Endothelial cell of umbilical vein (primary cell): ENCODE measurements around a stretch of chr7.

DNA sequence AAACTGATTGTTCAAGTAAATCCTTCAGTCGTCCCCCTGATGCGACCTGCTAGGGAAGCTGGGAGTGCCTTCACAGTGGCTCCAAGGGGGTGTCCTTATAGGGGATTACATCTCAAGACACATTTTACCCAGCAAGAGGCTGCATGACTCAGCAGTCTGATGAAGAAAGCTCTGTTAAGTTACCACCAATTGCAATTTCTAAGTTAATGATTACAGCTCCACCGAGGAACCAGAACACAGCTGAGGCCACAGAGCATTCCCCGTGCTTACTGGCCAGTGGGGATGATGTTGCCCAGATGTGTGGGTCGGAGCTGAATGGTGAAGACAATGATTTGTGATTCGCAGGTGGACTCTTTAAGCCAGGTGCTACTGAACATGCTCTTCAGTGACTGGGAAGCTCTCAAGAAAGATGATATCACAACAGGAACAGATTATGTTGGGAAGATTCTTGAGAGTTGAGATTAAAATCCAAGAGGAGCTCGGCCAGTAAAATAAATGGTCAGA lies 151.1 kb upstream of the KLF14 start:
- PRO-cap, result no peak
CAGE:
- cytosol, long polyA minus RNA, result no peak
- cytosol, long polyA plus RNA, result no peak
- long polyA plus RNA, result no peak
- nucleus, long polyA minus RNA, result no peak
- nucleus, long polyA plus RNA, result no peak

DNA sequence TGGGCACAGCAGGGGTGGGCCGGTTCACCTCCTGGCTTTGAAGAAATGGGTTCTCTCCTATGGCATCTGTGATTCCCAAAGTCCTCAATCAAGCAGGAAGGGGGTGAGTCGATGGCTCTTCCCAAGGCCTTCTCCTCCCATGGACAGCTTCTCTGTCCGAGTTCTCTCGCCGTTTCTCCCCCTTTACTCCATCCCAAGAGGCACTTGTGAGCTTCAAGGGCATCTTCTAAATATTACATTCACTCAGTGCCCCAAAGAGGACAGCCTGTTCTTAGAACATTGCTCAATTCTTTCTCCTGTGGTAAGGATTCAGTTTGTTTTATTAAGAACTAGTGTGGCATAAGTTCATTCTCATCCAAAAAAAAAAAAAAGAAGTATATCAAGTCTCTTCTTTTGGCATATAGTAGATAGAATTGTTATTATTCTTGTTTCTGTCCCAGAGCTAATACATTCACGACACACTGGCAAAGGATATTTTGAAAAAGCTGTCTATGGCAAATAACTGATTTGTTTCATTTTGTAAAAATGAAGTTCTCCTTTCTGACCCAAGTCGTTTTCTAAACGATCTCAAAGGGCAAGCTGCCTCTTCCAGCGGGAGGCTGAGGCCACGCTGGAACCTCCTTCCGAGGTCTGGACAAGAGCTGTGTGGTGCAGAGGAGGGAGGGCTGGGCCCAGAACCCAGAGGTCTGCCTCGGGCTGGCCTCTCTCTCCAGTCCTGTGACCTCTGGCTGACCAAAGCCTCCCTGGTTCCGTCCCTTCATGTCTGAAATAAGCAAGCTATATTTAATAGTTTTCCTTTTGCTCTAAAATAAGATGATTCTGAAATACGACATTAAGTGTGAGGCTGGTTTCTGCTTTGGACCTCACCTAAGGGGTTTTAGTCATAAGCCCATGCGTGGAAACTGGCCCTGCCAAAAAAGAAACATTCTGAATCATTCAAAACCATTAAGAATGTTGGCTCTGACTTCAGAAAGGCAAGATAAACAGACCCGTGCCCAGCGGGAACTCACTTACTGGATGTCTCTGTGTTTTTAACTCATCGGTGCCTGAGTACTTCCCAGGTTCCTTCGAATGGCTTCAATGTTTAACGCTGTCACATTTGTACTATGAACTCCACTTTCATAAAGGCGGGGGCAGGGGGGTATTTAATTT lies 157.0 kb upstream of the KLF14 start:
- PRO-cap, result no peak
CAGE:
- cytosol, long polyA minus RNA, result no peak
- cytosol, long polyA plus RNA, result no peak
- long polyA plus RNA, result no peak
- nucleus, long polyA minus RNA, result no peak
- nucleus, long polyA plus RNA, result no peak

DNA sequence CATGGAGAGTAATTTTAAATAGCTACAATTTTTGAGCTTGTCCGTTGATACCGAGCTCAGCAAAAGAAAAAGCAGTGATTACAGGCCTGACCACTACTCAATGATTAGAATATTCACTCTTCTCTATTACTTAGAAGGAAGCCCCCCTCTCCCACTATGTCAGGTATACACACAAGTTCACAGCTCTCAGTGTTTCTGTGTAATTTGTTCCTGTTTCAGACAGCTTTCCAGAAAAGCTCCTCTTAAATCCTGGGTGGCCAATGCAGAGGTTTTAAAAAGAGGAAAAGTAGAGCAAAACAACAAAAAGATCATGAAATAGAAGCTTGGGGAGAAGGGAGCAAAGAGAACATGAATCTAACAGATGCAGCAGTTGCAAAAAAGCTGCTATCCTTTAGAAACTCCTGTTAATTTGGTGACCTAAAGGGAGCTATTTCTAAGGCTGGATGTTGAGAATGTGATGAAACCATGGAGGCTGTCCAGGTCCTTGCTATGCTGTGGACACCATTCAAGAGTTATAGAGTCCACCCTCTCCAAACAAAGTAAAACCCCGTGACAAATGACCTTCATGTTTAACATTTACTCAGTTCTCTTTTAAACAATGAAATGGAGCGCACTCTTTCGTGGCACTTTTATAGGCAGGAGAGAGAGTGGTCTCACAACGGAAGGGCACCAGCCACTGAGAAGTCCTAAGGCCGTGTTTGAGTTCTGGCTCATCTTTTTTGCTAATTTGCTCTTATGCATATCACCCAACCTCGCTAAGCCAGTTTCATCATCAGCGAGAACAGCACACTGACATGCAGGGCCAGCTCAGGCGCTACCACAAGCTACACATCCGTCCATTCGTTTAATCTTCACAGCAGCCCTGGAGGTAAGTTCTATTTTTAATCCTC lies 181.5 kb upstream of the KLF14 start:
- PRO-cap, result no peak
CAGE:
- cytosol, long polyA minus RNA, result no peak
- cytosol, long polyA plus RNA, result no peak
- long polyA plus RNA, result no peak
- nucleus, long polyA minus RNA, result no peak
- nucleus, long polyA plus RNA, result no peak

GRCh38 chr7:130951363-130952256 lies 217.6 kb upstream of the KLF14 start:
- PRO-cap, result no peak
CAGE:
- cytosol, long polyA minus RNA, result no peak
- cytosol, long polyA plus RNA, result no peak
- long polyA plus RNA, result no peak
- nucleus, long polyA minus RNA, result no peak
- nucleus, long polyA plus RNA, result no peak

DNA sequence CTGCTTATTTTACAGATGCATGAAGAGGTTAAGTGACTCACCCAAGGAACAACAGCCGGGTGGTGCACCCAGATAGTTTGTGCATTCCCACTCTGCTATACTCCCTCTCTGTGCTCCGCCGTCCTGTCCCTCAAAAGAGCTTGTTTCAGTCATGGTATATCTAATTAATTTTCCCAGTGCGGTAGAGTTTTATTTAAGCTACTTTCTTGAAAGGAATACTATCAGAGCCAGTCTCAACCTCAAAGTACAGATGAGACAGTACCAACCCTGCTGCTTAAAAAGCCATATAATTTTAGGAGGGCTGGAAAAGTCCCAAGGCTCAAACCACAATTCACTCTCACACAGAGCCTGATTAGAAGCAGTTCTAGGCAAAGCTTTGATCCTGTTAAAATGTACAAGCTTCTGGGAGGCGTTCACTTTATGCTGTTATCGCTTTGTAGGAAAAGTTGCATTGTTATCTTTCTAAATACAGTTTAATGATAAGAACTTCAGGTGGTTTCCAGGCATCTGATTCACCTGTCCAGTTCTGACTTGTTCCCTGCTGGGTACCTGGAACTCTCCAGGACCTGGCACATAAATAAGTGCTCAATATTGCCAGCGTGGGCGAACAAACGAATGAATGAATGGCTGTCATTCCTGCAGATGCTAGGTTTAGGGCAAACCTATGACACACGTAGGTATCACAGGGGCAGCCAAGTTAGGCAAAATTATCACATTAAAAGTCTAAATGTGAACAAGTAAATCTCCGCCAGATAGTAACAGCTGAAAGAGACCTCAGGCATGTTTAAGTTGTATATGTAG lies 261.6 kb upstream of the KLF14 start:
- PRO-cap, result no peak
CAGE:
- cytosol, long polyA minus RNA, result no peak
- cytosol, long polyA plus RNA, result no peak
- long polyA plus RNA, result no peak
- nucleus, long polyA minus RNA, result no peak
- nucleus, long polyA plus RNA, result no peak

GRCh38 chr7:131015485-131016283 lies 281.7 kb upstream of the KLF14 start:
- PRO-cap, result no peak
CAGE:
- cytosol, long polyA minus RNA, result no peak
- cytosol, long polyA plus RNA, result no peak
- long polyA plus RNA, result no peak
- nucleus, long polyA minus RNA, result no peak
- nucleus, long polyA plus RNA, result no peak

- PRO-cap, result no peak
CAGE:
- cytosol, long polyA minus RNA, result no peak
- cytosol, long polyA plus RNA, result no peak
- long polyA plus RNA, result no peak
- nucleus, long polyA minus RNA, result no peak
- nucleus, long polyA plus RNA, result no peak
Measured at GRCh38 chr7:131023356-131023692, 289.3 kb upstream of the KLF14 start.

DNA sequence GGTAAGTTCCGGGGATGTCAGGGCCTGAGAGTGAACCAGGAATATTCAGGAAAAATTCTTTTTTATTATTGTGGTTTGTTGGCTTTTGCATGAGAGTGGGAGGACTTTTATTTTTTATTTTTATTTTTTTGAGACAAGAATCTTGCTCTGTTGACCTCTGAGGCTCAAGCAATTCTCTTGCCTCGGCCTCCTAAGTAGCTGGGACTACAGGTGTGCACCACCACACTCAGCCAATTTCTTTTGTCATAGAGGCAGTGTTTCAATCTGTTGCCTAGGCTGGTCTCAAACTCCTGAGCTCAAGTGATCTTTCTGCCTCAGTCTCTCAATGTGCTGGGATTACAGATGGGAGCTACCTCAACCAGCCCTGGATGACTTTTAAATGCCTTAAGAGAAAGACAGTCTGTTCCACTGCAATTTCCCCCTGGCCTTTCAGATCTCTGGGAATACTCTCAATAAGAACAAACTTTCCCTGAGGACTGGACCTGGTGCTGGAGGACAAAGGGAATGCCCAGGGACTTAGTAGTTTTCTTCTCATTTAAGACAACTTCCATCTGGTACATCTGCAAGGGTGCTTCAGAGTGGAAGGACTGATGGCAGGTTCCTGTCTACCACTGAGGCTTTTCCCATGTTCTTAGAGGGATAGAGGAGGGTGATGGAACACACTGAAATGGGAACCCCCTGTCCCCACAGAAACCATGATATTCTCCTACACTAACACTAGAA lies 296.1 kb upstream of the KLF14 start:
- PRO-cap, result no peak
CAGE:
- cytosol, long polyA minus RNA, result no peak
- cytosol, long polyA plus RNA, result no peak
- long polyA plus RNA, result no peak
- nucleus, long polyA minus RNA, result no peak
- nucleus, long polyA plus RNA, result no peak

GRCh38 chr7:131044861-131045104 lies 282.9 kb upstream of the MKLN1 start:
- PRO-cap, result no peak
CAGE:
- cytosol, long polyA minus RNA, result no peak
- cytosol, long polyA plus RNA, result no peak
- long polyA plus RNA, result no peak
- nucleus, long polyA minus RNA, result no peak
- nucleus, long polyA plus RNA, result no peak

GRCh38 chr7:131098165-131098618 lies 229.5 kb upstream of the MKLN1 start:
- PRO-cap, result no peak
CAGE:
- cytosol, long polyA minus RNA, result no peak
- cytosol, long polyA plus RNA, result no peak
- long polyA plus RNA, result no peak
- nucleus, long polyA minus RNA, result no peak
- nucleus, long polyA plus RNA, result no peak

DNA sequence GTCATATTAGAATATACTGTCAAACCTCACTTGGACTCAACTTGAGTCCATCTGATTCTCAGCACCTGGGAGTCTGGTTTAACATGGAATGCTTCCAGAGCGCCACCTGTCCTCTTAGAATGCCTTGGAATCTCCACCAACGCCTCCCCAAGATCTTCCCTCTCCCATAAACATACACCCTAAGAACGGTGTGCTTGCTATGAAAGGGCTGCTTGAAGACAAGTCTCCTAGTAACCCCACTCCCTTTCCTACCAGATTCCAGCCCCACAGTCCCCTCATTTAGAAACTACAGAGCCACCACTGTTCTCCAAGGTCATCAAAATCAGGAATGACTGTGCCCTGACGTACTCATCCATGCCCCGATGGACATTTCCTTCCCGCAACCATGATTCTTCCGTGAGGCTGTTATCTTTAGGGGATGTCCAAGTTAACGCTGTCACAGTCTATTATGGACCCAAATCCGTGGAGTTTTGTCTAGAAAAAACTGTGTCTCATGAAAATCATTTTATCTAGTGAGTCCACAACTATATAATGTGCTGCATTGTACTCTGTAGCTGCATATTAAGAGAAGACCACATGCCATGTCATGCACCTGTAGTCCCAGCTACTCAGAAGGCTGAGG lies 228.9 kb upstream of the MKLN1 start:
- PRO-cap, result no peak
CAGE:
- cytosol, long polyA minus RNA, result no peak
- cytosol, long polyA plus RNA, result no peak
- long polyA plus RNA, result no peak
- nucleus, long polyA minus RNA, result no peak
- nucleus, long polyA plus RNA, result no peak

DNA sequence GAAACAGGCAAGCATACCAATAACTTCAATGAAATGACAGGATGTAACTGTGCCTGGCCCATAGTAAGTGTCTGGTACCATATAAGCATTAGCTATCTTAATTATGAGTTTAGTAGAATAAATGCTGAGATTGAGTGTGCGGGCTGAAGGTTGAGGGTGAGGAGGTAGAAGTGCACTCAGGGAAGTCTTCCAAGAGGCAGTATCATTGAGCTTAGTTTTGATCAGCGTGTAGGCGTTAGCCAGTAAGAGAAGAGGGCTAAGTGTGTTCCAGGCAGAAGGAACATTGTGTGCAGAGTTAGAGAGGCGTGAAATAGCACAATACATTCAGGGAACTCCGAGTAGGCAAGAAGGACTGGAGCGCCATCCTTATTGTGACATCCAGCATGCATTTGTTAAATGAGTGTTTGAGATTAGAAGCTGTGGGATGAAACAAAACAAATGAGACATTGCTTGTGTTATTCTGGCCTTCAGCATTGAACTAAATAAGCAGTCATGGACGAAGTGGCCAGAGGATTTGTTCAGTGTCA lies 140.9 kb upstream of the MKLN1 start:
- PRO-cap, result no peak
CAGE:
- cytosol, long polyA minus RNA, result no peak
- cytosol, long polyA plus RNA, result no peak
- long polyA plus RNA, result no peak
- nucleus, long polyA minus RNA, result no peak
- nucleus, long polyA plus RNA, result no peak

DNA sequence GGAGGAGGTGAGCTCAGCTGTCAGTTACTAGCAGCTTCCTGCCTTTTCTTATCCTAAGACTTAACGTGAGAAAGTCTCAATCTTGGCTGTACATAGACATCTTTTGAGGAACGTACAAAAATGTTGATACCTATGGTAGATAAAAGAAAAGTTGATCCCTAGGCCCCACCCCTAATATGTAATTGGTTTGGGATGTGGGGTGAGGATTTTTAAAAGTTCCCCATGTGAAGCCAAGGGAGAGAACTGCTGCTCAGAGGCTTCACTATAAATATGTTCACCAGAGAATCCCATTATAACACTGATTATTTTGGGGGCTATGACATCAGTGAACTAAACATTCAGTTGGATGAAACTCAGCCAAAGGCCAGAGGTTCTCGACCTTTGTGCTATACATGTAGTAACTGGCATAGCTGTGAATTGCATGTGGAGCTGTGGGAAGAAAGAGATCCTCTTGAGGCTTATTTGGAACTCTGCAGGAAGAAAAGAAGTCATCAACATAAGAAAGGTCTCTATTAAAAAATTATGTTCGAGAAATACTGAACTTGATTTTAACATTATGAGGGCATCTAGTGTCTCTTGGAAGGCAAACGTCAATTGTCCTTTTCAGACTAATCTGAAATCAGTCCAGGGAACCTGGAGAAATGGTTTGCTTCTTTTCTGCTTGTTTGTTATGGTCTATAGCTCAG lies 26.6 kb upstream of the MKLN1 start:
- PRO-cap, result no peak
CAGE:
- cytosol, long polyA minus RNA, result no peak
- cytosol, long polyA plus RNA, result no peak
- long polyA plus RNA, result no peak
- nucleus, long polyA minus RNA, result no peak
- nucleus, long polyA plus RNA, result no peak

- PRO-cap, result no peak
CAGE:
- cytosol, long polyA minus RNA, result no peak
- cytosol, long polyA plus RNA, result no peak
- long polyA plus RNA, result no peak
- nucleus, long polyA minus RNA, result no peak
- nucleus, long polyA plus RNA, result no peak
Measured at GRCh38 chr7:131334536-131335339, 7.1 kb downstream of the MKLN1 start.

DNA sequence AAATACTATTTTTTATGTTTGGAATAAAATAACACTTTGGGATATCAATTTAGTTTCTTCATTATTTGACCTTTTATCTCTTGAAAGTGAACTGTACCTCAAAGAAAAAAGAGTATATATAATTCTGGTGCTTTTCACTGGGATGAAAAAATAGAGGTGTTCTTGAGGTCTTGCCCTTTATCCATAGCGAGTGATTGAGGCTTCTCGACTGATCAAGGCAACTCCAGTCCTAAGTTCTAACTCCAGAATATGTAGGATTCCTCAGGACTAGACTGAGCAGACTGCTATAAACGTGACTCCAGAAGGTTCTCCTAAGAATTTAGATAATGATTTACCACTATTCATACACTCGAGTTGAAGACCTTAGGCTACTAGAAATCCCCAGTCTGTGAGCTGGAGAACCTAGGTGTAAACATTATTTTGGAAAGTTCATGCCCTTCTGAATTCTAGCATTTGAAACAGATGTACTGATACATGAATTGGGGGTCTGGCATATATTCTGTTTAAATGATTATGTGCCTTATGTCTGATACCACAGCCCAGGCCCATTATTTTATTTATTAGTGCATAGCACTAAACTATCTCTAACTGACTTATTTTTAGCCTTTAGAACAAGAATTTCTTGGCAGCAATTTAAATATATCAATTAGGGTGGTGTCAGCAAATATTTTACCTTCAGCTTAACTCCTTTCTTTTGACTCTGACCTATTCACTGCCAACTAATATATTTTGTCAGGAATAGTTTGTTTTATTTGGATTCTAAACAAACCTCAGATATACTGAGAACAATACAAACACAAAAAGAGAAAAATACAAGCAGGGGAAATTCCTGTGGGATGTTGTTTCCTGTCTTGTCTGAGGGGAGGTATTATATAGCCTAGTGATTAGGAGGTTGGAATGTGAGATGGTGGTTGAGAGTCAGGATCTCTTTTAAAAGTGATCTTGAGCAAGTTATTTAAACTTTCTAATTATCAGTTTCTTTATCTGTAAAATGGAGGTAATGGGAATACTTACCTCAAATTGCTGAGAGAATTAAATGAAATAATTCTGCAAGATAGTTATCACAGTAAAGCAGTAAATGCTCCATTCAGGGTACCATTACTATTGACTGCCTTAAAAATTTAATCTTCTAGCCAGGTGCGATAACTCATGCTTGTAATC lies 75.8 kb downstream of the PODXL start:
- PRO-cap, result bidirectional peak, plus-strand start at position 900 of the sequence, minus-strand start at position 721 of the sequence
CAGE:
- cytosol, long polyA minus RNA, result no peak
- cytosol, long polyA plus RNA, result no peak
- long polyA plus RNA, result no peak
- nucleus, long polyA minus RNA, result no peak
- nucleus, long polyA plus RNA, result no peak

DNA sequence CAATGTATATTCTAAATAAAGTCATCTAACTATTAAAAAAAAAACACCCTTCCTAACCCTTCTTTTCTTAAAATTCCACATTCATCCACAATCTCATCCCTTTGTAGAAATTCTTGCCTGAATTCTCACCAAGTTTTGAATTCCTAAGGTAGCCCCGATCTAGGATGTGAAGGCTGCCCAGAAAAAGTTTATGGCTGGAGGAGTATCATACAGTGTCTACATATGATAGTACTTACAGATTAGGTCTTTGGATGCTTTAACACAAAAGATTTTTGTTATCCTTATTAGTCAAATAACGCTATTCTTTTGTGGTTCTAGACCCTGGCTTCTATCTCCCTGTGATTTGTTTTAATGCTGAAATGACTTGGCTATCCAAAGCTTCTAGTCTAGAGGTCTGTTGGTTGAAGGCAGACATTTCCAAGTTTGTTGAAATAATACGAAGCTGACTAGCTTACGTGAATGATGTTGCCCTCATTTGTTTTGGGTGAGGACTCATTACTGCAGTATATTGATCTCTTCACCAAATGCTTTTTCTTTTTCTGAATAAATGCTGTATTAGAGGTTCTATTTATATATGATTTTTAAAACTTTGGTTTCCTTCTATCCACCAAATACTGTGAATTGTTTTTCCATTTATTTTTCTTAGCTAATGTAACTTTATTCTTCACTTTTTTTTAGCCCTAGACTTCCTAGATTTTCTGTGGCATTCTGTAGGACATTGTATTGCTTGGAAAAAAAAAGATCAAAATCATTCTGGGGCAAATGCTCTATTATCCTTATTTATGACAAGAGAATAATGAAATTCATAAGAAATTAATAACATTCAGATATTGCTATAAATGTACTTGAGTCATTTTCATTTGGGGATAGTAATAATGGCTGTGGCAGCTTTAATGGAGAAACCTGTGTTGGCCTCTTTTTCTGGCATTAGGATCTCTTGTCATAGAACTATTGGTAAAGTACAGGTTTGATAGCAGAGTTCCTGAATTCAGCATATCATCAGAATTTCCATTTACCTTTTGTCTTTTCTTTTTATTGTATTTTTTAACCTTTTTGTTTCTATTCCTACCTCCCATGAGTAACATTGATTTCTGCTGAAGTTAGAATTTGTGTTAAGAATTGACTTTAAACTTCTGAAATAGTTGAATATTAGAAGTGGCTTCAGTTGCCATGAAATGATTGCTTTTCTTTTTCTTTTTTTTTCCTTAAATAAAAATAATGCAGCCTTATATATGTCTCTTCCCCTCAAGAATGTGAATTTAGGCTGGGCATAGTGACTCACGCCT lies 64.8 kb downstream of the PODXL start:
- PRO-cap, result no peak
CAGE:
- cytosol, long polyA minus RNA, result start-site peak on the plus strand centred at position 659 of the sequence, 199 bp wide, 10 reads; start-site peak on the plus strand centred at position 963 of the sequence, 155 bp wide, 17 reads
- cytosol, long polyA plus RNA, result no peak
- long polyA plus RNA, result no peak
- nucleus, long polyA minus RNA, result no peak
- nucleus, long polyA plus RNA, result no peak

DNA sequence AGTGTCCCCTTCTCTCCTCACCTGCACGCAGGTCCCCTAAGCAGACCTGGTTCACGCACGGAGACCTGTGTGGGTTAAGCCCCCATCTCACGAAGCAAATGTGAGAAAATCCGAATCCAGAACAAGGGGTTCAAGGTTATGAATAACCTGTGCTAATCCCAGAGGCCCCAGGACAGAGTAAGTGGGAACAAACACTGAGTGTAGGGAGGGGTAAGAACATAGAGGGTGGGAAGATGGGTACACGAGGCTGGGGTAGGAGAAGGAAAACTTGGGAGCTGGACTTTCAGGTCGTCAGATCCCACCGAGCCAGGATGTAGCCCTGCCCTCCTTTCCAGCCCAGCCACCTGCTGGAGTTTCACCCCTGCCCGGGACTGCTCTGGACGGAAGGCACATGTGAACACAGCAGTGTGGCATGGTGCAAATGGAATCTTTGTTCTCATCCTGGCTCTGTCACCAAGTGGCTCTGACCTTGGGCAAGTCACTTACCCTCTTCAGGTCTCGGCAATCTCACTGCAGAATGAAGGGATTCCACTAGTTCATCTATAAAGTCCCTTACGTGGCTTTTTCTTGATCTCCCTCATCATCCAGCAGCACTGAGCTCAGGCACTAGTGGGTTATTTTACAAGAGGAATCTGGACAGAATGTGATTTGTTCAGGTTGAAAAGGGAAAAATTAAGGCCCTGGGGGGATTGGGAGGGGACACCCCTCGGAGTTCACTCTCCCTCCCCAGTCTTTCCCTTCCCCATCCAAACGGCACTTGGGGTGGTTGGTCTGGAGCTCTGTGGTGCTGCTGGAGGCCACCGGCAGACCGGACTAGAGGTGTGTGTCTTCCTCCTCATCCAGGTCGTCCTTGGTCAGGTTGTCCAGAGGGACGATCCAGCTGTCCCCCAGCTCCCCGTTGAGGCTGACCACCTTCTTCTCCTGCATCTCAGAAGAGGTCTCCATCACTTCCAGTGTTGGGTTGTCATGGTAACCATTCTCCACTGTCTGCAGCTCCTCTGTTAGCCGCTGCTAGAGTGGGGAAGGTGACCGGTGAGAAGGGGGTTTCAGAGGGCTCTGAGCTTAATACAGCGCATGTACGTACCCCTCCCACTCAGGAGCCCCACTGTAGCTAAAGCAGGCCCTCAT lies 52.6 kb downstream of the PODXL start:
- PRO-cap, result no peak
CAGE:
- cytosol, long polyA minus RNA, result no peak
- cytosol, long polyA plus RNA, result no peak
- long polyA plus RNA, result no peak
- nucleus, long polyA minus RNA, result no peak
- nucleus, long polyA plus RNA, result no peak

DNA sequence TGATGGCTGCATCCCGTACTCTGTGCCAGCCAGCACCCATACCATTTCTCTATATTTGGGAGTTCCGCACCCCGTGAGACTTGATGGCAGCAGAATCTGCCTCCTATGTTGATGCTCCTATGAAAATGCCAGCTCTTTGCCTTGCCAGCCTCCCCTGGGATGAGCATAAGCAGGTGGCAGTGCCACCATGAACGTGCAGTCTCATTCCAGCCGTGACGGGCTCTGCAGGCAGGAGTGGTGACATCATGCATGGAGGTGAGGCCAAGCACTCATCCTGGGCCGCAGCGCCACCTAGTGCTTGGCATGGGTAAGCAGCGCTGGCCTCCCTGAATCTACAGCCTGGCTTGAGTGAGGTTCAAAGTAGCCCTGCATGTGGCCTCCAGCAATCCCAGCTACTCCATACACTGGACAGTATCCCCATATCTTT lies 43.0 kb downstream of the PODXL start:
- PRO-cap, result unidirectional peak, minus-strand start at position 224 of the sequence
CAGE:
- cytosol, long polyA minus RNA, result no peak
- cytosol, long polyA plus RNA, result no peak
- long polyA plus RNA, result no peak
- nucleus, long polyA minus RNA, result no peak
- nucleus, long polyA plus RNA, result no peak

DNA sequence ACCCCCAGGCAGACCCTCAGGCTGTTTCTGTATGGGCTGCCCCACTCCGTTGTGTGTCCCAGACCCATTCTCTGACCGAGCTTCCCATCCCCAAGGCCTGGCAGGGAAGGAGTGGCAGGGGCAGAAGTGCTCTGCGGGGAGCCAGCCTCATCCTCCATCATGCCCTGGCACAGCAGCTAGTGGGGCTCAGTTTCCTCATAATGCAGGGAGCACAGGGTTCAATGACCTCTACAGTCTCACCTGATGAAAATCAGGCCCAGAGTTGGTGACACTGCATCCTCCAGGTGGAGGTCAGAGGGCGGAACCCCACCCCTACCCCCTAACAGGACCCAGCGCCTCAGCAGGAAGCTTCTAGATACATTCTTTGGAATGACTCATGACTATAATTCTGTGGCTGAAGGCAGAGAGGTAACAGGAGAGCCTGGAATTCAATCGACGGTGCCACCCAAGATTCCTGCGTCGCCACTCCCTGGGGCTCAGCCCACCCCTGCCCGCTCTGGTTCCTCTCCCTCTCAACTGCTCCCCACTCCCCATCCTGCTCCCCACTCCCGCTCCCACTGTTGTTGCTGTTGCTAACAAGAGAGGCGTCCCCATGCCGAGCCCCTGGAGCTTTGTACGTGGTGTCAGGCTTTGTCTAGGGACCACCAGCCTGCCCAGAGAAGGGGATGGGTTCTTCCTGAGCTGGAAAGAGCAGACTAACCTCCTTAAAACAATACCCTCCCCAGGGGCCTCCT lies 18.1 kb downstream of the PODXL start:
- PRO-cap, result no peak
CAGE:
- cytosol, long polyA minus RNA, result no peak
- cytosol, long polyA plus RNA, result no peak
- long polyA plus RNA, result no peak
- nucleus, long polyA minus RNA, result no peak
- nucleus, long polyA plus RNA, result no peak

DNA sequence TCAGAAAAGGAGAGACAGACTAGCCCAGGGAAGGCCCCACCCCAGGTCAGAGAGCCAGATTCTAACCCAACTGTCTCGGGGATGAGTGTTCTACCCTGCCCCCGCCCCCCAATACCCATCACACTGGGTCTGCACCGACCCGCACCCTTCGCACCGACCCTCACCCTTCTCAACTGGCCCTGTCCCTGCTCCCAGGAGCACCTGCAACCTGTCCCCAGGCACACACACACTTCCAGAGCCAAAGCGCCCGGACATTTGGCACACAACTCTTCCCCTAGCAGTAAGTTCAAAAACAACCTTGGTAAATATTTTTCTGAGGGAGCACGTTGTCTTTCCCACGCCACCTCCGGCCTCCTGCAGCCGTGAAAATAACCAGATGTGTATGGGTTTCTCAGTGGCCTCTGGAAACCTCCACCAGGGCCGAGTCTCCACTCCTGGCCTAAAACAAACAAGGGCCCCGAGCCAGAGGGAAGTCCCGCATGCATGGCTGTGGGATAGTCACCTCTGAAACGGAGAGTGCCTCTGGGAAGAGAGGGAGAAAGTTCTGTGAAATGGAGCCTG lies 16.0 kb downstream of the PODXL start:
- PRO-cap, result no peak
CAGE:
- cytosol, long polyA minus RNA, result no peak
- cytosol, long polyA plus RNA, result no peak
- long polyA plus RNA, result no peak
- nucleus, long polyA minus RNA, result no peak
- nucleus, long polyA plus RNA, result no peak